BJ (cell line): Measurements from ENCODE around the genes DEFB108B, FOLR3 and PDE2A.

DNA sequence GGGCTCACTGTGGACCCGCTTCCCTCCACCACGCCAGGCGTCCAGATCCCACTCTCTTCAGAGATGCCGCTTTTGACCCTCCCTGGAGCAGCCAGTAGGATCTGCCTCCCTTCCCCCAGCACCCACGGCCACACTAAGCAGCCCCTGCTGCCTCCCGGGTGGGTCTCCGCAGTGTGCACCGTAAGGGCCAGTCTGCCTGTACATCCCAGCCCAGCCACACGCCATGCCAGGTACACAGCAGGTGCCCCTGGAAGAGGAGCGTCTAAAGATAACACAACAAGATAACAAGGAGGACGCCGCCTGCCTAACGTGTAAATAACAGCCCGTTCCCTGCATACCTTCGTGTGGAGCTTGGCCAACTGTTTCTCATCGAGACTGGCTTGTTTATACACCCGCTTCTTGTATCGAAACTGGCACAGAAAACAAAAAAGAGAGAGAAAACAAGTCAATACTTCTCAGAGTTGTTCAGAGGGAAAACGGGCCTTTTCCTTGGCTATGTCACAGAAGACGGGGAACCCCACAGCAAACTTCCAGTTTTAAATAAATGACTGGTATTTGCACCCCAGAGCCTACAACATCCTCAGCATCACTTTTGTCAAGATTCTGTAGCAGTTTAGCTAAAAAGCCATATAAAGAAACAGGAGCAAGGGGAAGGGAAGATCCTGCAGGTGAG is 139.3 kb downstream of the SHANK2 start:
- CAGE, long polyA plus RNA: no peak
- RRBS: no CpG with 5 or more reads among the region's 20 CpGs

GRCh38 chr11:71213284-71213686 is 39.1 kb downstream of the SHANK2 start:
- CAGE, long polyA plus RNA: no peak
- RRBS: no CpG with 5 or more reads among the region's 5 CpGs

DNA sequence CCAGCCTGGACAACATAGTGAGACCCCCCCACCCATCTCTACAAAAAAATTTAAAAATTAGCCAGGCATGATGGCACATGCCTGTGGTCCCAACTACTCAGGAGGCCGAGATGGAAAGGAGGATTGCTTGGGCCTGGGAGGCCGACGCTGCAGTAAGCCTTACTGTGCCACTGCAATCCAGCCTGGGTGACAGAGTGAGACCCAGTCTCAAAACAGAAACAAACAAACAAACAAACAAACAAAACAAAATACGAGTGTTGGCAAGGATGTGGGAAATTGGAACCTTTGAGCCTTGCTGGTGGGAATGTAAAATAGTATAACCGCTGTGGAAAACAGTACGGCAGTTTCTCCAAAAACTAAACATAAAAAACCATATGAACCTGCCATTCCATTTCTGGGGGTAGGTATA is 32.3 kb downstream of the SHANK2 start:
- CAGE, long polyA plus RNA: no peak
- RRBS: no CpG with 5 or more reads among the region's 6 CpGs

GRCh38 chr11:71247487-71248332 is 4.7 kb downstream of the SHANK2 start:
- CAGE, long polyA plus RNA: no peak
- RRBS: no CpG with 5 or more reads among the region's 17 CpGs

GRCh38 chr11:71255153-71255851 is 2.9 kb upstream of the SHANK2 start:
- CAGE, long polyA plus RNA: no peak
- RRBS: no CpG with 5 or more reads among the region's 6 CpGs

DNA sequence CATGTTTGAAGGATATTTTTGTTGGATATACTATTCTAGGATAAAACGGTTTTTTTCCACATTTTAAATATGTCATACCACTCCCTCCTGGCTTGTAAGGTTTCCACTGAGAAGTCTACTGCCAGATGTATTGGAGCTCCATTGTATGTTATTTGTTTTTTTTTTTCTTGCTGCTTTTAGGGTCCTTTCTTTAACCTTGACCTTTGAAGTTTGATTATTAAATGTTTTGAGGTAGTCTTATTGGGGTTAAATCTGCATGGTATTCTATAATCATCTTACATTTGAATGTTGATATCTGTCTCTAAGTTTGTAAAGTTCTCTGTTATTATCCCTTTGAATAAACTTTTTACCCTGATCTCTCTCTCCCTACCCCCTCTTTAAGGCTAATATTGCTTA is 40.0 kb upstream of the SHANK2 start:
- CAGE, long polyA plus RNA: no peak
- RRBS: no CpG with 5 or more reads among the region's 1 CpG

GRCh38 chr11:71434337-71434634 is 13.9 kb downstream of the DHCR7 start:
- CAGE, long polyA plus RNA: no peak
- RRBS: no CpG with 5 or more reads among the region's 6 CpGs

GRCh38 chr11:71451835-71452136 is 1.2 kb upstream of the NADSYN1 start:
- CAGE, long polyA plus RNA: no peak
- RRBS: no CpG with 5 or more reads among the region's 5 CpGs

DNA sequence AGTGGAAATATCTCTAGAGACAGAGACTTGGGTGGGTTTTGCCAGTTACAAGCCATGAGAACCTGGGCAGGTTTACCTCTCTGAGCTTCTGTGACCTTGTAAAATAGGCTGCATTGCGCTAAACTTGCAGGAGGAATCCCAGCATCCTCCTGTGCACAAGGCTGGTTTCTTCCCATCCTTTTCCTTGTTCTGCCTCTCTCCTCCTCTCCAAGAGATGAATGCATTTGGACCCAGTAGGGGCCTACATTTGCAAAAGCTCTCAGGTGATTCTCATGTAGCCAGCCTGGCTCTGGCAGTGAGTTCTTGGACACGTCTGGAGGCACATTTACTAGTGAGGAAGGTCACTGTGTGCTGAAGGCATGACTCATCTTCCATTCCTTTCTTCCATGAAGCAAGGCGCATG is 73.7 kb upstream of the KRTAP5-11 start:
- CAGE, long polyA plus RNA: no peak
- RRBS: no CpG with 5 or more reads among the region's 3 CpGs

GRCh38 chr11:71832983-71833312 is at the start of gene DEFB108B:
DEFB108B (plus strand) TSS chr11:71833200.
- CAGE, long polyA plus RNA: no peak
- RRBS: no CpG with 5 or more reads among the region's 2 CpGs

GRCh38 chr11:72038831-72039679 is 40.3 kb downstream of the IL18BP start:
- CAGE, long polyA plus RNA: no peak
- RRBS: no CpG with 5 or more reads among the region's 5 CpGs

DNA sequence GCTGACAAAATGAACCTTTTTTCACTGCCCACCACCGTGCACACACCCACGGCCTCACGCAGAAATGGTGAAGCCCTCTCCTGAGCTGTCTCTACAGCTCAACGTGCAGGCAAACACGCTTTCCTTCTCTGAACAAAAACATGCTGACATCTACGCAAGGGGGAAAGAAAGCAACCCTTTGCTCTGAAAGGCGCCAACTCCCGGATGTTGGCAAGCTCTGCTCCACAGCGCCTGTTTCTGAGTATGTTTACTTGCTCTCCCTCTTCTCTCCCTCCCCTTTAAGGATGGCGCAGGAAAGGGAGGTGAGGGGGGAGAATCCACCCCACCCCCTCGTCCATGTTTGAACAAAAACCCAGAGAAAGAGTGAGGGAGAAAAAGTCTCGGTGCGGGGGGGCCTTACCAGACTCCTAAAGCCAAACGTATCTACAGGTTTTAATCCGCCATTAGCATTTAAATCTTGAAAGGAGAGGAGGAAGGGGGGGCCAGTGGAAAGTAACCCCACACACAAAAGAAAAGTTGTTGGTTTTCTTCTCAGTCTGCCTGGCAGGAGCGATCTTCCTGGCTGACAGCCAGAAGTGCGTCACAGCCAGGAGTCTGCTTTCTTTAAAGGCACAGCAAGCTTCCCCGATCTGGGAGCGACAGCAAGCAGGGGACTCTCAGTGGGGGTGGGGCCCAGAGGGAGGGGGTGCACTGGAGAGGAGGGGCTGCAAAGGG is 39.6 kb downstream of the NUMA1 start:
- CAGE, long polyA plus RNA: start-site peak on the minus strand centred at position 212 of the sequence, 134 bp wide, 28 and 36 reads in 2 replicates; start-site peak on the minus strand centred at position 525 of the sequence, 41 bp wide, 500 and 253 reads in 2 replicates
- RRBS: no CpG with 5 or more reads among the region's 19 CpGs

GRCh38 chr11:72085766-72086357 is 5.2 kb downstream of the LRRC51 start:
- CAGE, long polyA plus RNA: no peak
- RRBS: no CpG with 5 or more reads among the region's 2 CpGs

DNA sequence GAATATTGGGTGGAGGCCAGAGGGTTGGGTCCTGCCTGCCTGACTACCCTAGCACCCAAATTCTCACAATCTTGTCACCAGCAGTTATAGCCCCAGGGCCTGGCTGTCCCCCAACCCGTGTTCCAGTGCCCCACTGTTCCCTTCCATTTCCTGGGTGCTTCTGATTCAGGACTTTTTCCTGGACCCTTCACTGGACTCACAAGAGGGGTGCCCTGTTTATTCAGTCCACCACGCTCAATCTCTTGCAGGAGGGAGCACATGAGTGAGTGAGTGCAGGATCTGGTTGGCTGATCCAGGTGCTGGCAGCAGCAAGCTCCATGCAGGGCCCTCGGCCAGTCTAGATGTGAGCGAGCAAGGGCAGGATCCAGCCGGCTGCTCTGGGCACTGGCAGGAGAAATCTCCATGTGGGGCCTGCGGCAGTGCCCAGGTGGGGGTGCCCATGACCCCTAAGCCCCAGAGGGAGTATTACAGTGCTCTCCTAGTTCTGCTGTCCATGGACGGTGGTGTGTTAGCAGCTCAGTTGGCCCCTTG is 11.5 kb upstream of the ANAPC15 start:
- CAGE, long polyA plus RNA: no peak
- RRBS: no CpG with 5 or more reads among the region's 7 CpGs

DNA sequence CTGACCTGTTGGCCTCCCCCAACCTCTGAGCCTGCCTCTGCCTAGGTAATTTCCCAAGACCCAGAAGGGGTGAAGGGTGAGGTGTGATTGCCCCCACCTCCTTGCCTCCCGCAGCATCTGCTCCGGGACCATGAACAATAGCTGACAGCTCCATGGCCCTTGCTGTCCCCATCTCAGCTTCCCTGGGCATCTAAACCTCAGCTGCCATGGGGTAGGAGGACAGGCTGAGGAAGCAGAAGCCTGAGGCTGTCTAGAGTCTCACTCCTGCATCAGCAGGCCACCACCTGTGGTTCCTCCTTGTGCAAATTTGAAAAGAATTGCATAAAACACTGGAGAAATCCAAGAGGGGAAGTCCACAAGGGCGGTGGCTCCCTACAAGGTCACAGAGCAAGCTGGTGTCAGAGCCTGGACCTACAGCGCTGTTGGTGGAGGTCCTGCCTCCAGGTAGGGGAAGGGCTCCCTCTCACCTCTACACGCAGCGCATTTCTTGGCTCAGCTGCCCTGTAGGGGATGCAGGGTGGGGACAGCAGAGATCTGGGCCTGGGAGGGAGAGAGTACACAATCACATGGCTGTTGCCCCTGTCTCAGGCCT is at the start of gene FOLR3:
FOLR3 (plus strand) TSS at position 401 of the 592 bp plus-strand sequence.
- CAGE, long polyA plus RNA: no peak
- RRBS: no CpG with 5 or more reads among the region's 6 CpGs

DNA sequence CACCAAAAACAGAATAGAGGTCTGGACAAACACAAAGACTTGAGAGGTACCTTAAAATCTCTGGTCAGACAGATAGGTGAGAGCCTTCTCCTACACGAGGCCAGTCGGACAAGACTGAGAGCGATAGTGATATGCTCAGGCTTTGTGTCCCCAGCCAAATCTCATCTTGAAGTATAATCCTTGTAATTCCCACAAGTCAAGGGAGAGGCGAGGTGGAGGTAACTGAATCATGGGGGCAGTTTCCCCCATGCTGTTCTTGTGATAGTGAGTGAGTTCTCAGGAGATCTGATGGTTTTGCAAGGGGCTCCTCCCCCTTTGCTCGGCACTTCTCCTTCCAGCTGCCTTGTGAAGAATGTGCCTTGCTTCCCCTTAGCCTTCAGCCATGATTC is 7.6 kb upstream of the FOLR2 start:
- CAGE, long polyA plus RNA: no peak
- RRBS: no CpG with 5 or more reads among the region's 5 CpGs

DNA sequence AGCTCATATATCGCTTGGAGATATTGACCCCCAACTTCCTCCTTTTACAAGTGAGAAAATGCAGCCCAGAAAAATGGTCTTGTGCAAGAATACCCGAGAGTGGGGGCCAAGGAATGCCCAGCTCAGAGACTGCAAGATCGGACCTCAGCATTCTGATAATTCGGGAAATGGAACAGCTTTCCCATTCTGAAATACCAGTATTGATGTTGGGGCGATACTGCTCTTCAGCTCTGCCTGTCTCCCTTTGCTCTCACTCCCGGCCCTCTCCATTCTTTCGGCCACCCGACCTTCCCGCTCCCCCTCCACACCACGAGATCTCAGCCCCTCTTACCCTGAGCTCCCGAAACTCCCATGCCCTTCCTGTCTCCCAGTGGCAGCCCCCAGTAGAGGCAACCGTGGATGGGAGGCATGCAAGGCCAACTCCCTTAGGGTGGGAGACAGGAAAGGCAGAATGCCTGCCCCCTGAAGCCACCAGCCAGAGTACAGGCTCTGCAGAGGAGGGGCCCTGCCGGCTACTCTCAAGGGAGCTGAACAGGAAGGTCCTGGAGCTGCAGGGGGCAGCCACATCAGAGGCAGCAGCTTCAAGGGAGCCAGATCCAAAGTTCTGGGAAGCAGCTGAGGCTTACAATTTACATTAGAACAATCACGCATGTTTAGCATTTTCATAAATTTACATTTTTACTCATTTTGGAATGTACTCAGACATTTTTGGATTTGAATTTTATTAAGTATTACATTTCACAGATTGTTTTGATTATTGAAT is 38.4 kb downstream of the PDE2A start:
- CAGE, long polyA plus RNA: no peak
- RRBS: no CpG with 5 or more reads among the region's 14 CpGs

DNA sequence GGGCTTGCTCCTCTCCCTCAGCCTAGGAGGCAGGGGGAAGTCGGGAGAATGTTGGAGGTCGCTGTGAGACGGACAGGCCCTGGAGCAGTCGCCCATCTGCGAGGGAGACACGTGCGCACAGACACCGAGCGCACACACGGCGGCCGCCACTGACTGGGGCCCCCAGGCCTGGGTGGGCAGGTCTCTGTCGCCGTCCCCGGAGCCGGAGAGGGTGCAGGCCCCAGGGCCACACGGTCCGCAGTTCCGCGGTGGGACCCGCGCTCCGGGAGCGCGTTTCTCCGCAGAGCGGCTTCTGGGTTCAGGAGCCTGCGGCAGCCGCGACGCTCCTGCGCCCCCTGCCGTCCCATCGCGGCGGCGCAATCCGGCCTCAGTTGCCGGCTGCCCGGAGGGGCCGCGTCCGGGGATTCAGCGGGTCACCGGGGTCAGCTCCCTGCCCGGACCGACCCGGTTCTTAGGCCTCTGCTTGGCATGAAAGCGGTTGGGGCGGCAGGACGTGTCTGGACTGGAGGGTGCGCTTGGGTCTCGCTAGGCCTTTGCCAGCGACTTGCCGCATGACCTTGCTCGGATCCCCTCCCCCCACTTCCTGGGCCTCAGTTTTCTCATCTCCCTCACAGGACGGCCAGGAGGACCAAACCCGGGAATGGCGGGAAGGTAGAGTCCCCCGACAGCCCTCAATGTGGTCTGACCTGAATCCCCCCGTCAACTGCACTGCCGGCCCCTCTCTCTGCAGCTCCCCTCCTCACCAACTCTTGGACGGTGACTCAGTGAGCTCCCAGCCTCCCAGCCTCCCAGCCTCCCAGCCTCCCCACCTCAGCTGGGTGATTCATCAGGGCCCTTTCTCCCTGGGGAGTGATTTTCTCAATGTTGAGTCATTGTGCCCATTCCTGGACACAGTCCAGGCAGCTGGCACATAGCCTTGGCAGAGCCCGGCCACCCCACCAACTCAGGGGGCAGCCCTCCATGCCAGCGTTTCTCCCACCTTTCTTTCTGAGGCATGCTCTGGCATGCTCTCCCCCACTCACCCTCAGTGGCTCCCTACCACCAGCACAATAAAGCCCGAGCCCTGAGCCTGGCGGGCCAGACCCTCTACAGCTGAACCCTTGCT is 31.0 kb downstream of the PDE2A start:
- CAGE, long polyA plus RNA: no peak
- RRBS: 8% methylated on average over 24 of the region's 67 CpGs

DNA sequence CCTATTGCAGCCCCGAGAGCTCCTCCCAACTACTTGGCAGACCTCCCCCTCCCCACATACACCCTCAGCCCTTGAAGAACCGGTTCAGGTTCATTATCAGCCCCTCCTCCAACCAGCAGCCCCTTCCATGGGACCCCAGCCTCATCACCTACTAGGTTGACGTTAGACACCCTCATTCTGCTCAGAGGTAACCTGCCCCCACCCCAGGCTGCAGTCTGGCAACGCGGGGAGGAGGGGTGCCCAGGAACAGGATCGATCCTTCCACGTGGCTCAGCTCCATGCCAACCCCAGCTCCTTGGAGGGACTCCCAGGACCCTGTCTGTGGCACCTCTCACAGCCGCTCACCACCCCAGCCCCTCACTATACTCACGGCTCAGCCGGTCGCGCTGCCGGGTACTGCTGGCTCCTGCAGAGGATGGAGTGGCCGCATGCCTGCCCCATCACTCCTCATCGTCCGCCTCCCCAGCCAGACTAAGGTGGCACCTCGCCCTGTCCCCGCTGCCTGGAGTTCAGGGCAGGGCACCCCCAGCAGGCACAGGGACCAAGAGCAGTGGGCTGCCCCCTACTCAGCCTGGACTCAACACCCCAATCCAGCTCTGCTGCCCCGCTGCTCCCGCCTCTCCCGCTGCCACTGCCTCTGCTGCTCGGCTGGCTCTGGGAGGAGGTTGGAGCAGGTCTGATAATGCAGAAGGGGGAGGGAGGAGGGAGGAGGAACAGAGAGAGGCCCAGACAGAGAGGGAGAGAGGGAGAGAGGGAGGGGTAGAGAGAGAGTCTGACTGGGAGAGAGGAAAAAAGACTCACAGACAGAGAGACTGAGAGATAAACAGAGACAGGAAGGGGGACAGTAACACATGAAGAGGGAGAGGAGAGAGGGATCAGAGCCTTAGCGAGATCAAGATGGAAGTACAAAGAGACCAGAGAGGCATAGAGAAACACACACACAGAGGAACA is at the start of gene PDE2A:
PDE2A (minus strand) TSS at position 656 of the 951 bp plus-strand sequence.
- CAGE, long polyA plus RNA: no peak
- RRBS: no CpG with 5 or more reads among the region's 23 CpGs

GRCh38 chr11:72703761-72704324 is 29.6 kb upstream of the PDE2A start:
- CAGE, long polyA plus RNA: no peak
- RRBS: no CpG with 5 or more reads among the region's 12 CpGs